A549 (cell line): ENCODE data around the genes CEP170, CATSPERE and DESI2.

- PRO-cap: bidirectional peak, plus-strand start at chr1:243255126, minus-strand start at chr1:243255030
CAGE:
- cytosol, long polyA plus RNA: no peak
- long polyA plus RNA: start-site peak on the minus strand at chr1:243255184-243255284, 31 and 39 reads in 2 replicates
- nucleus, long polyA plus RNA: no peak
Measured at GRCh38 chr1:243254872-243255624, at the start of gene CEP170. TSS of gene CEP170 (minus strand) at chr1:243255281.

GRCh38 chr1:243316376-243317242 lies 60.8 kb downstream of the SDCCAG8 start:
- PRO-cap: no peak
CAGE:
- cytosol, long polyA plus RNA: no peak
- long polyA plus RNA: no peak
- nucleus, long polyA plus RNA: no peak

- PRO-cap: no peak
CAGE:
- cytosol, long polyA plus RNA: no peak
- long polyA plus RNA: no peak
- nucleus, long polyA plus RNA: no peak
Measured at GRCh38 chr1:243455549-243456887, 200.2 kb downstream of the SDCCAG8 start.

DNA sequence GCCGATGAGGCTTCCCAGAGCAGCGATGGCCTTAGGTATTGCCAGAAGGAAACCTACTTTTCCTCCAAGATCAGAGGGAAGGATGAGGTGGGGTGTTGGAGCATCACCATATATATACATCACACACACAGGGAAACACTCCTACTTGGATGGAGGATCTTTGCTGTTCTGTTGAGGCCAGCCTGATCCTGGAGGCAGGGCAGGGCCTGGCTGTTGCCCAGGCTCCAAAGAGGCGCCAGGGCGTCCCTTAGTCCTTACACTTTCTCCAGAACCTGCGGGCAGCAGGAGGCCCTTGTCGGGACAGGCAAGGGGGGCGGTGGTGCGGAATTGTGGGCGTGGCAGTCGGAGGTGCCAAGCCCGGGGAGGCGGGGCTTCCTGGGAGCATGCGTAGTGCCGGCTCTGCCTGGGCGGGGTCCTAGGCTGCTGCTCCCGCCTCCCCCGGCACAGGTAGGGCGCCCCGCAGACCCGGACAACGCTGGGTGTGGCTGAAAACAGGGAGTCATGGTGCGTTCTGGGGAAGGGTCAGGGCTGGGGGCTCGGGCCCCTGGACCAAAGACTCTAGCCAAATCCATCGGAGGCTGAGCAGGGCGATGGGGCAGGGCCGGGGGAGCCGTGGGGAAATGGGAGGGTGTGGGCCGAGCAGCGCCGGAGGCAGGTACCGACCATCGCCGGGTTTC lies 231.7 kb downstream of the SDCCAG8 start:
- PRO-cap: no peak
CAGE:
- cytosol, long polyA plus RNA: start-site peak on the plus strand centred at position 448 of the sequence, 61 bp wide, 748 and 1,065 reads in 2 replicates
- long polyA plus RNA: no peak
- nucleus, long polyA plus RNA: no peak

- PRO-cap: no peak
CAGE:
- cytosol, long polyA plus RNA: no peak
- long polyA plus RNA: no peak
- nucleus, long polyA plus RNA: no peak
Measured at GRCh38 chr1:243500372-243501054, 244.7 kb downstream of the SDCCAG8 start.

- PRO-cap: no peak
CAGE:
- cytosol, long polyA plus RNA: no peak
- long polyA plus RNA: no peak
- nucleus, long polyA plus RNA: no peak
Measured at GRCh38 chr1:243502680-243503711, 247.2 kb downstream of the SDCCAG8 start.

- PRO-cap: no peak
CAGE:
- cytosol, long polyA plus RNA: no peak
- long polyA plus RNA: no peak
- nucleus, long polyA plus RNA: no peak
Measured at GRCh38 chr1:243559944-243560427, 290.1 kb downstream of the AKT3 start.

DNA sequence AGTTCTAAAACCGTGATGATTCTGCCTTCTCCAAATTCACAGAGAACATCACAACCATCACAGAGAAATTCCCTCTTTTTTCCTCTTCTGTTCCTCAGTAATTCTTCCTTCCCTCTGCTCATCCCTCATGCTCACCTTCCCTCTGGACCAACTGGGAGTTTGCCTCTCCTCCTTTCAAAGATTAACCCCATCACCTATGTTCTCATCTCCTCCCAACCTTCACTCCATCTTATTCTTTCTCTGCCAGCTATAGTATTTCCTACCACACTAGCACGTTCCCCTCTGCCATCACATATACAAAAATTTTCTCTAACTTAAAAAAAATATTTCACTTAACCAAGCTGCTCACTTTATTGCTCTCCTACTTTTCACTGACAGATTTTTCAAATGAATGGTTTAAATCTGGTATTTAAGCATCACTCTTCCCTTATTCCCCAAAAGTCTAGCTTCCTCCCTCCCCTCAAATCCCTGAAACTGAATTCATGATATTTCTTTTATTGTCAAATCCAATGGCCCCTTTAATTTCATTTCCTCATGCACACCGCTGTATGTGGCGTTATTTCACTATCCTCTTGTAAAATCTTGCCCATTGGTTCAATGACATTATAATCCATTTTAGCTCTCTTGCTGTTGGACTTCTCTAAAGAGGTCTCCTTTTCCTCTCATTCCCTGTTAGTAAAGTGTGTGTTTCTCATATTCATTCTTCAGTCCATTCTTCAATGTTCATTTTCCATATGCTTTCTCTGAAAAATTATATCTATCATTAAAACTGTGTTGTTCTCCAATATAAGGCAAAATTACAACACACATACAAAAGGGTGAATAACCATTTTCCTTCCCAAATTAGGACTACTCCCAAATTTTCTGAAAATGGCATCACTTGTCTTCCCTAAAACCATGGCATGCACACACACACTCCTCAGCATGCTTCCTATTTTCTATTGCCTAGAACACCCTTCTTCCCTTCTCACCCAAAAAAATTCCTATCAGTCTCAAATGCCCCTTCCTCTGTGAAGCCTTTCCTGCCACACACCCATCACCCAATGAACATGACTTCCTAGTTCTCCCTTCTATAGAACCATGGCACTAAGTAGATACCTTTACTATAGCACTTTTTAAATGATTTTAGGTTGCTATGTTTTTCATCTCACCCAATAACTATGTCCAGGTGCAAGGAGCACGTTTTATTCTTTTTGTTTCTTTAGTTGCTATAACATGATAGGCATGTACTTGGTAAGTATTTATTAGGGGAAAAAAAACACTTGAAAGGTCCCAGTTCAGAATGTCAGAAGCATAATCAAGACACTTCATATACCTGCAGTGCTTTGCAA lies 44.5 kb downstream of the AKT3 start:
- PRO-cap: no peak
CAGE:
- cytosol, long polyA plus RNA: no peak
- long polyA plus RNA: no peak
- nucleus, long polyA plus RNA: no peak

GRCh38 chr1:243848957-243849810 lies 859 bp downstream of the AKT3 start:
- PRO-cap: no peak
CAGE:
- cytosol, long polyA plus RNA: no peak
- long polyA plus RNA: no peak
- nucleus, long polyA plus RNA: no peak

DNA sequence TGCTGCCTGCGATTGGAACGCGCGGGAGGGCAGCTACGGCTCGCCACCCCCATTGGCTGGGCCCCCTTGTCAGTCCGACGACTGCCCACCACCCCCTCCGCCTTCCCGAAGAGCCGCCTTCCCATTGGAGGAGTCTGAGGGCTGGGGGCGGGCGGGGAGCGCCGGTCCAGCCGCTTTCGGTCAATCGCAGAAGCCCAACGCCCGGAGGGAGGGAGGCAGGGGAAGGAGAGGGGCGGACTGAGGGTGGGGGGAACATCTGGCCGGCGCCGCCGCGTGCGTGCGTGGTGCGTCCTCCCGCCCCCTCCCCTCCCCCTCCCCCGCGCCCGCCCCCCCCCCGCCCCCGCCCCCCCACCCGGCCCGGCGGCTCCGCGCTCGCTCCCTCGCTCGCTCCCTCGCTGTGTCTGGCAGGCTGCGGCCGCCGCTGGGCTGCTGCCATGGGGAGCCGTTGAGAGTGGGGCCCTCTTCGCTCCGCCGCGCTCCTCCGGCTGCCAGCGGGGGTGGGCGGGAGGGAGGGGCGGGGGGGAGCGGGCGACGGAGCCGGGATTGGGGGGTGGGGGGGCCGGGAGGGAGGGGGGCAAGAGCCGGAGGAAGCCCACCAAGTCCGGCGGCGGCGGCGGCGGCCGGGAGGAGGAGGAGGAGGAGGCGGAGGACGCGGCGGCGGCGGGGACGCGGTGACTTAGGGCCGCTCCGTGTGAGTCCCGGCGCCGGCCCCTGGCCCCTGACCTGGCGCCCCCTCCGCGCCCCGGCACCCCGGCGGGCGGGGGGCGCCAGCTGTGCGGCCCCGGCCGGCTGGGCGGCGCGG lies 2.6 kb upstream of the ZBTB18 start:
- PRO-cap: bidirectional peak, plus-strand start at position 190 of the sequence, minus-strand start outside the sequence; unidirectional peak, plus-strand start at position 398 of the sequence
CAGE:
- cytosol, long polyA plus RNA: no peak
- long polyA plus RNA: no peak
- nucleus, long polyA plus RNA: no peak

GRCh38 chr1:244053709-244054207 lies 2.7 kb downstream of the ZBTB18 start:
- PRO-cap: no peak
CAGE:
- cytosol, long polyA plus RNA: no peak
- long polyA plus RNA: no peak
- nucleus, long polyA plus RNA: no peak

- PRO-cap: no peak
CAGE:
- cytosol, long polyA plus RNA: no peak
- long polyA plus RNA: no peak
- nucleus, long polyA plus RNA: no peak
Measured at GRCh38 chr1:244092732-244093605, 41.9 kb downstream of the ZBTB18 start.

DNA sequence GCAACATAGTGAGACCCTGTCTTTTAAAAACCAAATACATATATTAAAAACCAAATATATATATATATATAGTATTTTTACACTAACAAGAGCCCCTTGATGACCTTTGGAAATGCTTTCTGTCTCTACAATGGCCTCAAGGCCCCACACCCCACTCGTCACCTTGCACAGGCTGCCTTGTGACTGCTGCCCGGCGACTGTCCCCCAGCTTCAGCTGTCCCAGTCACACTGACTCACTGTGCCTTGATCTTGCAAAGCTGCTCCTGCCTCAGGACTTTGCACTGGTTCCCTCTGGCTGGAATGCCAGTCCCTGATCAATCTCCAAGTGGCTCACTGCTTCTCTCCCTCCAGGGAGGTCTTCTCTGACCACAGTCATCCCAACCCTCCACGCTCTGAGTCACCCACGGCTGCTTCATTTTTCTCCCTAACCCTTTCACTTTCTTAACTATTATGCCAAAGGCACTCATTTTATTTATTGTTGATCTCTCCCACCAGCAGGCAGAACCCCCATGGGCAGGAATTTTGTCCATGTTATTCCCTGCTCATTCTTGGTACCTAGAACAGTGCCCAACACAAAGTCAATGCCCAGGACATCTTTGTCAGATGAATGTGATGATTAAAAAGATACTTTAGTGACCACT lies 53.2 kb downstream of the ZBTB18 start:
- PRO-cap: no peak
CAGE:
- cytosol, long polyA plus RNA: no peak
- long polyA plus RNA: no peak
- nucleus, long polyA plus RNA: no peak

DNA sequence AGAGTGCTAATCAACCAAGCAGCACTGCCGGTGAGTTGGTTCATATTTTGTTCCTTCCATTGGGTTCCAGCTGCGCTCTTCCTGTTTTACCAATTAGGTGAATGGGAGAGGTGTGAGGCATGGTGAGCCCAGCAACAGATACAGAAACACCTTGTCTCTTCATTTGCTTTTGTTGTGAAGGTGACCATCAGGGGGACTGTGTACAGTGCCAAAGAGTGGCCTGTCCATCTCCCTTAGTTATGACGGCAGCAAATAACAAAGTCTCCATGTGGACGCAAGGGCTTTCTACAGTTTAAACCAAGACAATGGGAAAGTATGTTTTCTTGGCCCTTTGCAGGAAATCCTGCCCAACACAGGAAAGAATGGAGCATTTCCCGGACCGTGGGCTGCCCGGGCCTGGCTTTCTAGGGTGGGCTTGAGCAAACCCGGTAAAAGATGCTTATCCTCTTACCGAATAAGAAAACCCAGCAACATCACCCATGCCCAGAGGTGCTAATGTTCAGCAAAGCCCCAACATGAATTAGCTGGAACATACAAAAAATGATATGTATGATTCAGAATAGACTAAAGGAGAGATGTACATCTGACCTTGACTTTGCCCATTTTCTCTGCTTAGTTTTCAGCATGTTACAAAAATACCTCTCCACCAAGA lies 87.3 kb downstream of the ZBTB18 start:
- PRO-cap: no peak
CAGE:
- cytosol, long polyA plus RNA: no peak
- long polyA plus RNA: no peak
- nucleus, long polyA plus RNA: no peak

DNA sequence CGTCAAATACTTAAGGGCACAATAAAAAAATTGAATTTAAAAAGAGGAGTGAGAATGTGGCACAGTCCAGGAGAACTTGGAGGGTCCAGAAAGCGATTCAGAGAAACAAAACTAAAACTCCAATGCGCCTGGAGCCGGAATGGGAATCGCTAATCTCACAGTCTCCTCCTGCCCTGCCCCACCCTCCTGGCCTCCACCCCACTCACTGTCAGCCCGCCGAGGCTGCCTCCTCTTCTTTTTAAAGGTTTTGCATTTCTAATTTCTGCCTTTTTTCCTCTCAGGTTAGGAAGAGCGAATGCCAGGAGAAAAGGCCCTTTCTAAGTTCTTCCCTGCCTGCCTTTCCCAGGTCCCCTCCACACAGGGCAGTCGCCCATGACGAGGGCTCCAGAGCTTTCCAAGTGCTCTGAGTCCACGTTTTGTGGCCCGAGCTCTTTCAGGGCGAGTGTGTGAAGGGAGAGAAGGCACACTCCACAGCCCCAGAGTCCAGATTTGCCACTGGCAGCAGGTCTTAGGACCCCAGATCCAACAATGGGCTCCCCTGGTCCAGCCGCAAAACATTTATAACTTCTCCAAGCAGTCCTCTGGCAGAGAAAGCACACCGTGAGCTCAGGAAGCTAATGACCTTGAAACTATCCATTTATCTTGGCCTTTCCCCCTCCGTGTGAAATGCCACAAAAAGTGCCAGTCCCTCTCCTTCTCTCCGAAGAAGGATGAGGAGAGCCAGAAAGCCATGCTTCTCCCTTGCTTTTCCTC lies 135.5 kb downstream of the ZBTB18 start:
- PRO-cap: no peak
CAGE:
- cytosol, long polyA plus RNA: no peak
- long polyA plus RNA: no peak
- nucleus, long polyA plus RNA: no peak

- PRO-cap: no peak
CAGE:
- cytosol, long polyA plus RNA: no peak
- long polyA plus RNA: no peak
- nucleus, long polyA plus RNA: no peak
Measured at GRCh38 chr1:244325458-244325949, 26.9 kb upstream of the C1orf100 start.

DNA sequence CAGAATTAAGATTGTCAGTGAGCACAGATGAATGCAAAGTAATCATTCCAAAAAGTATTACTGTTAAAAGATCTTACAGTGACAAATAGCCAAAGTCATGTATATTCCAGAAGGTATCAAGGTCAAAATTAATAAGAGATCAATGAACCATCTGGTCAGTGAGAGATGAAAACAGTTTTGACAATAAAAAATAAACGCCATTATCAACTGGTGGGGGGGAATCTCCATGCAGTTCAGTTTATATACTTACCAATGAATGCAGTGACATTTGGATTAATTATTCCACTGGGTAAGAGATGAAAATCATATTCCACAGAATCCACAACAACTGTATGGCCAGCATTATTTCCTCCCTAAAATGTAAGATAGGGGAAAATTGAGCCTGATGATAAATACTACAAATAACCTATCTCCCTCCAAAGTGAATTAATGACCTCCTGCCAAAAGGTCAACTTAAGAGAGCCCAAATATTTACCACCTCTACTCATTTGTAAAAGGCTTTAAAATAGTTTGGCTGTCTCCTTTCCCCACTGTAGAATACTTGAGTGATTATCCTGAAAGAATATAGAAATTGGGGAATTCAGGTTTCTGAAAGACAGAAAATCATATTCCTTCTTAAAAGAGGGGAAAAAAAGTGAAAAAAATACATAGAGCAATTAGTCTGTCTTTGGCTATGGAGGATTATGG lies 14.2 kb downstream of the ADSS2 start:
- PRO-cap: no peak
CAGE:
- cytosol, long polyA plus RNA: no peak
- long polyA plus RNA: no peak
- nucleus, long polyA plus RNA: no peak

- PRO-cap: no peak
CAGE:
- cytosol, long polyA plus RNA: no peak
- long polyA plus RNA: no peak
- nucleus, long polyA plus RNA: no peak
Measured at GRCh38 chr1:244460909-244462241, at the start of gene CATSPERE. TSS of gene CATSPERE (plus strand) at chr1:244461273.

- PRO-cap: unidirectional peak, plus-strand start at chr1:244653127
CAGE:
- cytosol, long polyA plus RNA: start-site peak on the plus strand at chr1:244653069-244653177, 85 and 90 reads in 2 replicates; start-site peak on the plus strand at chr1:244653308-244653320, 17 and 16 reads in 2 replicates
- long polyA plus RNA: start-site peak on the plus strand at chr1:244653115-244653171, 97 and 73 reads in 2 replicates
- nucleus, long polyA plus RNA: no peak
Measured at GRCh38 chr1:244652814-244653906, at the start of gene DESI2. TSS of gene DESI2 (plus strand) at chr1:244653126.

GRCh38 chr1:244729862-244730307 lies 930 bp downstream of the ENSG00000284188 start:
- PRO-cap: no peak
CAGE:
- cytosol, long polyA plus RNA: no peak
- long polyA plus RNA: no peak
- nucleus, long polyA plus RNA: no peak